ENCODE measurements around the gene TMEM45A.

GRCh38 chr3:100125344-100125852, 11.1 kb upstream of the FILIP1L start:
- PRO-cap, 3 experiments: no peak in any of the 3 experiments
- RRBS: no CpG with 5 or more reads among the region's 2 CpGs

DNA sequence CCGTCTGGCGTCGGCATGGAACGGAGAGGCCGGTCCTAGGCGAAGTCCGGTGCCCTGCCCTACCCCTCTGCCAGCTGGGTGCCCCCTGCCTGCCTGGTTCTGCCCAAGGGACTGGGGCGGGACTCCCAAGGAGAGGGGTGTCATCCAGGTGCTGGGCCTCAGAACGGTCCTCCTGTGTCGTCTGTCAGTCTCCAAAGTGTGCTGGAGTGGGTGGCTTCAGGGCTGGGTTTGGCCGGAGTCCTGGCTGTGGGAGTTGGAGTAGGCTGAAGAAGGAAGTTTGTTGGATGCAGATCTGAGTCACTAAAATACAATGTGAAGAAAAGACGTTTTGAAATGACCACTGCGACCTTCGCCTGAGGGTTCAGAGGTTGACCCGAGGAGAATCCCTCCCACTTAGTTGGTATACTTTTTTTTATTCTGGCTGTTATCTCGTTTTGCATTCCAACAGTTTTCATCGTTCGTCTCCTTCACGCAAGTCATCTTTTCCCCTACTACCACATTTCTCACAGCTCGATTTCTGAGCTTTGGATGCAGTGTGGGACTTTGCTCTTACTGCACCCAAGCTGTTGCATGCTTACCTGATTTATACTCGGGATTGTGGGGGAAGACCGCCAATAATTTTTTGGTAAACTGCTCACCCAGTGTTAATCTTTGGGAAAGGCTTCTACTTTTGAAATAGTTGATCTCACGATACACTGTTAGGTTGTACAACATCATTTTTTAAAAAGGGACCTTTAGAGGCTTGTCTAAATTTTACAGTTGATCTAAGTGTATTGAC, 543 bp downstream of the TBC1D23 start:
- PRO-cap, 3 experiments: peak in 3 of 3 experiments; most common minus-strand start position 203 of the sequence (in 2)
- RRBS: 2% methylated on average over 5 of the region's 23 CpGs

GRCh38 chr3:100338911-100339450, 4.4 kb downstream of the NIT2 start:
- PRO-cap, 3 experiments: no peak in any of the 3 experiments
- RRBS: 72% methylated on average over 4 of the region's 12 CpGs

DNA sequence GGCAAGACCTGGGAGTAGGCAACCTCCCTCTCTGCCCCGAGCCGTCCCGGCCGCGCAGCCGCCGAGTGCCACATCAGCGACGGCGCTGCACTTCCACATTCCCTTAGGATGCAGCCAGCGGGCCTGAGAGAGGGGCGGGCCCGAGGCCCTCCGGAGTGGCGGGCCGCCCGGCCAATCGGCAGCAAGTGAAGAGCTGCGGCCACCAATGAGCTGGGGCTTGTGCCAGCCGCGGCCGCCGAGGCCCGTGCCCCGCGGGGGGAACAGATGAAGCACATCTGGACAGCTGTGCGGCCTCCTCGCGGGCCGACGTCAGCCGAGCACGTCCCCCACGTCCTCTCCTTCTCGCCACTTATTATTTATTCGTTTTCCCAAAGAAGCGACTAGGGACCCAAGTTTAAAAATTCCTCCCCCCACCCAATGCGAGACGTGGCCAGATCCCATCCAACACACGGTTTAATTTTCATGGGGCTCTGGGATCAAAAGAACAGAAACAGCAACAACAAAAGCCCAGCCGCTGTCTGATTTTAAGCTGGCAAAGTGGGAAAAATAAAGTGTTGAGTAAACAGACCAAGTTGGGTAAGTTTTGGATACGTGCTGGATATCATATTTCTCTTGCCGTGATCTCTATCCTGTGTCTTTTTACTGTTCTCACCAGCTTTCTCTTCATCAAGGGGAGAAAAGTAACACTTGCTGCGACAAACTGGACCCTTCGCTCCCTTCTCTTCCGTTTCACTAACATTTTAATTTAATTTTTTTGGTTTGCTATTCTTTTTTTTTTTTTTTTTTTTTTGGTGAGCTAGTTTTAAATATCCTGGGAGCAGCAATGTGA, at the start of gene TMEM45A:
Gene TMEM45A, plus strand, starts transcription at position 267 of the 829 bp plus-strand sequence.
- PRO-cap, 3 experiments: peak in 3 of 3 experiments; most common plus-strand start position 245 of the sequence (in 2); most common minus-strand start position 54 of the sequence (in 3)
- RRBS: under 1% methylated on average over 7 of the region's 46 CpGs

GRCh38 chr3:100614793-100615333, 5.5 kb downstream of the ADGRG7 start:
- PRO-cap, 3 experiments: no peak in any of the 3 experiments

DNA sequence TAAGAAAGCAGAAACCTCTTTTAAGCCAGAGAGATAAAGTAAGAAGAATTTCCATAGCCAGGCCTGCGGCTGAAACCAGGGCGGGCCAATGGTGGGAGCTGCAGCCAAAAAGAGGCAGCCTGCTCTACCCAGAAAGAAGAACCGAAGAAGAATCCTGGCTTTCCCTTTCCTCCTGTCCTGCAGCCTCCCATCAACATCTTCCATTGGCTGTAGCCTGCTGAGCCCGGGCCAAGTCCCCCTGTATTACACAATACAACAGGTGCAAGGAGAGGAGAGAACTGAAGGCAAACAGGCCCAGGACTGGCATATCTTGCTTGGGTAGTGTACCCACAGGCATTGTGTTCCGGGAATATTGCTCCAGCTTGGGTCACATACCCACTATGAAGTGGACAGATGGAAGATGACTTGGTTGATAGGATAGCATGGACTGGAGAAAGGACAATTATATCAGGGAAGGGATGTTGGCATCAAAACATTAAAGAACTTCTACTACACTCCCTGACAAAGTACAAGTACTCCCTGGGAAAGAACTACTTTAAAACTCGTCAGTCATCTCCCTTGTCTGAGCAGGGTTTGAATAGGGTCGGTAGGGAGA, 11.4 kb upstream of the TFG start:
- PRO-cap, 3 experiments: no peak in any of the 3 experiments
- RRBS: 71% methylated on average over 2 of the region's 7 CpGs

DNA sequence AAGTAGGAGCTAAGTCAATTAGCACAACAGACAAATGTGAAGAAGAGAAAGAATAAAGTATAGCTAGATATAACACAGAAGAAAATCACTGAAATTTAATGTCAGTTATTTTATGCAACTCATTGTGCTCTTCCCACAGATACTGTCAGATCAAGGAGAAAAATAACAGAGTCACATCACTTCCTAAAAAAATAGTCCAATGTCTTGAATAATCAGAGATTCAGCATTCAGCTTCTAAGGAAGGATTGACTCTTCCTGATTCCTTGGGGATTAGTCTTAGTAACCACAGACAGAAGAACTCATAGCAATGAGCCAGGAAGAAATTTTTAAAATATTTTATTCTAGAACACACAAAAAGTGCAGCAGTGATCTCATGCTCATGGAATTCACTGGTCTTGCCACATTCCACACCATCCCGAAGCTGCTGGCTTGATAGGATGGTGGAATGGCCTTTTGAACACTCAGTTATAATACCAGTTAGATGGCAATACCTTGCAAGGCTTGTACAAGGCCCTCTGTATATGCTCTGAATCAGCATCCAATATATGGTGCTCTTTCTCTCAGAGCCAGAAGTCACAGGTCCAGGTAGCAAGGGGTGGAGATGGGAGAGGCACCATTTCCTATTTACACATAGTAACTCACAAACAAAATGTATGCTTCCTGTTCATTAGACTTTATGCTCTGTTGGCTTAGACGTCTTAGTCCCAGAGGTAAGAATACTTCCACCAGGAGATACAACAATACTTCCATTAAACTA, 43.0 kb upstream of the ABI3BP start:
- PRO-cap, 3 experiments: no peak in any of the 3 experiments
- RRBS: no CpG with 5 or more reads among the region's 2 CpGs

DNA sequence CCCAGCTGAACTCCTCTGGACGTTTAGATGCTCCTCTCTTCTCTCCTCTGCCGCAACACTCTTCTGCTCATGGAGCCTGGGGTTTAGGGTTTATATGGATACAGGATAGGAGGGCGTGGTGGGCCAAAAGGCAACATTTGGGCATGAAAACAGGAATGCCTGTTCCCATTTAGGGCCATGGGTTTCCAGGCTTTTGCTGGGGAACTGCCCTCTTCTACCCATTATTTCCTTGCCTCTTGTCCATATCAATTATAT, 28.0 kb downstream of the ZBTB11 start:
- PRO-cap, 3 experiments: no peak in any of the 3 experiments
- RRBS: no CpG with 5 or more reads among the region's 3 CpGs

GRCh38 chr3:101687078-101687736, 689 bp upstream of the RPL24 start:
- PRO-cap, 3 experiments: peak in 3 of 3 experiments; most common plus-strand start chr3:101687307 (in 1); most common minus-strand start chr3:101687333 (in 2)
- RRBS: no CpG with 5 or more reads among the region's 25 CpGs

GRCh38 chr3:101822193-101822967, 26.9 kb upstream of the NFKBIZ start:
- PRO-cap, 3 experiments: no peak in any of the 3 experiments
- RRBS: no CpG with 5 or more reads among the region's 3 CpGs

DNA sequence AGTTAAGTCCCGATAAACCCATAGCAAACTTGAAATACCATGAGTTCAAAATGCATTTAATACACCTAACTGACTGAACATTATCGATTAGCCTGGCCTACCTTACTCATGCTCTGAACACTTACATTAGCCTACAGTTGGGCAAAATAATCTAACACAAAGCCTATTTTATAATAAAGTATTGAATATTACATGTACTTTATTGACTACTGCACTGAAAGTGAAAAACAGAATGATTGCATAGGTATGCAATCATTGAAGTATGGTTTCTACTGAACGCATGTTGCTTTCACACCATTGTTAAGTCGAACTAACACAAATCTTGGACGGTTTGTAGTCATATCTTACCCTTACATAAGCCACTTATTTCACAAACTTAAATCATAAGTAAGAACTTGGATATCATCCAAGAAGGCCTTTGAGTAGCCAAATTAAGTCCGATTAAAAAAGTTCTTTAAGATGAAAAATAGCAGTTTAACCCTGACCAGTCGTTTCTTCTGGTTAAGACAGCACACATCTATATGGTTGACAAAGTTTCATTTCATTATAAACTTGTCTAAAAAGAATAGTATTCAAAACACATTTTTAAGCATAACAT, 91.9 kb downstream of the NFKBIZ start:
- PRO-cap, 3 experiments: no peak in any of the 3 experiments
- RRBS: no CpG with 5 or more reads among the region's 7 CpGs

DNA sequence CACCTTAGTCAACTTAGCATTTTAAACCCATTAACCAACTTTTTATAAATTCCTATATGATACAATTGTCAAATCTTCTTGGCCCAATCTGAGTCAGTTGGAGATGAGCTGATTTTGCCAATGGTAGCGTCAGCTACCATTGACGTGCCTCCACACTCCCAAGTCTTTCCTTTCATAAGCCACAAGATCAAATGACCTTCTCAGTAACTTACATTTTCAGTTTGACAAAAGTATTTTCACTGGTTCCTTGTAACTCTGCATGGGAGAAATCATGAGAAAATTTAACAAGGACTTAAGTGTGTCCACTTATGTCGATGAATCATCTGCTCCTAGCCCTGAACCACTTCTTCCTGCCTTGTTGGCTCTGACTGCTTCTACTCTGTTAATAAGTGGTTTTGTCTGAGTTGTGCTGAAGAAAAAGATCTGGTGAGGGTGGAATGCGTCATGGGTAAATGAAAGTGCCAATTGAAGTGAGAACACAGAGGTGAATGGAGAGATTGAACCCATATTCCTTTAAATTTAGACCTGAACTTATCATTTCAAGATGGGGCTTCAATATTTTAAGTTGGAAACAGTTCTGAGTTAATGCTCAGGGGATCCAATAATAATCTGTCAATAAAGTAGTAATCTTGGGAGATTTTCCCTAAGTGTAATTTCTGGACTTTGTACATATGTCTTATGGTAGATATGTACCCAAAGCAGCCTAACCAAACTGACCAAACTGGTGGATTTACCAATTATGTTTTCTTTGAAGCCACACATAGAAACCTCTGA, 101.3 kb downstream of the NFKBIZ start:
- PRO-cap, 3 experiments: no peak in any of the 3 experiments
- RRBS: no CpG with 5 or more reads among the region's 4 CpGs

- PRO-cap, 3 experiments: no peak in any of the 3 experiments
- RRBS: no CpG with 5 or more reads among the region's 3 CpGs
Measured at GRCh38 chr3:102114592-102115012, 265.3 kb downstream of the NFKBIZ start.

DNA sequence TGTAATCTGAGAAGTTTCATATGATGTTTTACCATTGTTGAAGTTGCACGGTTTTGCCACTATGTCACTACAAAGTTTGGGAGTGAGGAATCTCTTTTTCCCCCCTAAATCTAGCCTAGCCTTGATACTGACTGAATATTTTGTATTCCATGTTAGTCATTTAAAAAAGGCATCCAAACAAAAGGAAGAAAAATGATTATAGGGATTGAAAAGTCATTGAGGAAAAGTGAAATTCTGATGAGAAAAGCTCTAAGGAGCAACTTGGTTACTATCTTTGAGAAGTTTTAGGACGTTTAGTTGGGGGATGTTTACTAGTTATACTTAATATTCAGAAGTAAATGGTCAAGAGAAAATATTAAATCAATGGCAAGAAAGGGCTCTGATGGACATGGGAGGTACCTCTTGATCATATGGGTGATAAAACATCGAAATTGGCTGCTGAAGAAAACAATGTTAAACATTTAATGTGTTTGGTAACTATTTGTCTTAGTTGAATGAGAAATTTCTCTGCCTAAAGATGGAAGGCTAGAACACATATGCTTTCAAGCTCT, 152.3 kb downstream of the ZPLD1 start:
- PRO-cap, 3 experiments: no peak in any of the 3 experiments
- RRBS: no CpG with 5 or more reads among the region's 3 CpGs

DNA sequence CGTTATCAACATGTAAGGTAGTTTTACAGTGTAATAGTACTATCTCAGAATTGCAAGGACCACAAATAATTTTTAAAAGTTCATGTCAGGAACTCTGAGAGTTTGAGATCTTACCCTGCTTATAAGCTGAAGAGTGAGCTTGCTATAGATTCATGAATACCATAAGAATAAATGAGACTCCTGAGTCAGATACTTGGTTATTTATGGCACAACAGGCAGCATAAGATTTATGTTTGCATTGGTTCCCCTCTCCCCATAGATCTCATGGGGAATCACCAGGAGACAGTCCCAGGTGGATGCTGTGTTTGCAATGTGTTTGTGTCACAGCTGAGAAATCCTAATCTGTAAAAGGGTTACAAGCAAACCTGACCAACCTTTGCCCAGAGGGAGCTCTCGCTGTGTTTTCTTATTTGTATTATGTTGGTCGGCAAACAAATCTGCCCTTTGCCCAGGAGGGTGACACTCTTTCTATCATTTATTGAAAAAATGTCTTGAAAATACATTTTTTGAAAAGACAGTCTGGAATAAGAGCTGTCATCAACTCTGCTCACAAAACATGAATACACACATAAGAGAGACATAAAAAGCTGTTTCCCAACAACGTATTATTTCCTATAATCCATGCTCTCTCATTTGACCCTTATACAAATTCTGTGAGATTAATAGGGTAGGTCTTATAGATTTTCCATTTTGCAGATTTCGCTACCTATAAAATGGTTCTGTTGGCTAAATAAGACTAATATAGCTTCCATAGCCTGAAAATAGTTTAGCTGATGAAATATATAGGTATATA, 236.2 kb downstream of the ZPLD1 start:
- PRO-cap, 3 experiments: no peak in any of the 3 experiments
- RRBS: no CpG with 5 or more reads among the region's 5 CpGs

GRCh38 chr3:104523176-104523512, 843.6 kb upstream of the ALCAM start:
- PRO-cap, 3 experiments: no peak in any of the 3 experiments
- RRBS: no CpG with 5 or more reads among the region's 5 CpGs

DNA sequence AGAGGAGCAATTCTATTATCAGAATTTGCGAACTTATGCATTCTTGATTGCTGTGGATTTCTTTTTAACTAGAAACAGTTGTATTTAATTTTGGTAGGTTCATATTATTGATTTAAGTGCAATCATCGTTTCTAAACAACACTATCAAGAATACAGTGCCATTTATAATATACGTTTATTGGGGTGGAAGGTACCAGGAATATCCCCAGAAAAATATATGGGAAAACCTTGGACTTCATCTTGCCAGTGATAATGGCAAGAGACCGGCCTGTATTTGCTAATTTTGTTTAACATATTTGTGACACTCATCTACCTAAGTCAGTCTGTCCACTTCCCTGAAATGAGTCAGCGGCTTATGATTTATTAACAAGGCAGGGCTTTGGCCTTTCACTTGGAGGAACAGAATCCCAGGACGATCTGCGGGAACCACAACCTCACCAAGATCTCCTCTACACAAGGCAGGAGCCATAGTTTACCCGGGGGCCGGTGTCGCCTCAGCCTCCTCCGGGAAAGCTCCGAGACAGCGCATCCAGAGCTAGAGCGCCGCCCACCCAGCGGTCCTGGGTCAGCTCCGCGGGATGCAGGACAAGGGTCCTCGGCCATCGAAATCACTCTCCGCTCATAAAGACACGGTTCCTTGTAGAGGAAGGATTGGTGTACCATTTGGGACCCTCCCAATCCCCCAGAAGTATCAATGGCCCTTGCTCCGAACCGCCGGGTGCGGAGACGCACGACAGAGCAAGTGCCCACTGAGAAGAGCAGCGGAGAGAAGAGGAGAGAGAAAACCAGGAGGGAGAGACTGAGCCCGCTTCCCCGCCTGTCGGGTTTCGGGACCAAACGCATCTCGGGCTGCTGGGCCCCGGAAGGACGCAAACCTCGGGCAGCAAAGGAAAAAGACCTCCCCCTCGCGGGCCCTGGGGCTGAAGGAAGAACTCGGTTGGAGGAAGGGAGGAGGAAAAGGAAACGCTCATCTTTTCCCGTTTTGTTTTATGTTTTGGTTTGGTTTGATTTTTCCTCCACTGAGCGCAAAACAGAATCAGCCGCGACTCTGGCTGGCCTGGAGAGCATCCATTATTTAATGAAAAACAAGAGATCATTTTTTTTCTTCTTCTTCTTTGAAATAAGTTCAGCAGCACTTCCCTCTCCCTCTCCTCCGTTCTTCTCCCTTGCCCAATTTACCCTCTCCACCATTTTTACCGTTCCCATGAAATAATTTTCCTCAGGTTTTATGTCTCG, 13.1 kb upstream of the ALCAM start:
- PRO-cap, 3 experiments: peak in 1 of 3 experiments; most common plus-strand start position 402 of the sequence (in 1)
- RRBS: no CpG with 5 or more reads among the region's 49 CpGs

GRCh38 chr3:105364710-105364966, 2.1 kb upstream of the ALCAM start:
- PRO-cap, 3 experiments: no peak in any of the 3 experiments
- RRBS: no CpG with 5 or more reads among the region's 1 CpG

- PRO-cap, 3 experiments: no peak in any of the 3 experiments
- RRBS: no CpG with 5 or more reads among the region's 19 CpGs
Measured at GRCh38 chr3:105504269-105504879, 137.7 kb downstream of the ALCAM start.

GRCh38 chr3:107523432-107524478, 993 bp downstream of the BBX start:
- PRO-cap, 3 experiments: peak in 3 of 3 experiments; most common plus-strand start chr3:107523753 (in 2); most common minus-strand start chr3:107523644 (in 3)
- RRBS: 2% methylated on average over 33 of the region's 56 CpGs